ENCODE data around the genes ZNF264, C19orf18, ZNF132 and ZNF324.

DNA sequence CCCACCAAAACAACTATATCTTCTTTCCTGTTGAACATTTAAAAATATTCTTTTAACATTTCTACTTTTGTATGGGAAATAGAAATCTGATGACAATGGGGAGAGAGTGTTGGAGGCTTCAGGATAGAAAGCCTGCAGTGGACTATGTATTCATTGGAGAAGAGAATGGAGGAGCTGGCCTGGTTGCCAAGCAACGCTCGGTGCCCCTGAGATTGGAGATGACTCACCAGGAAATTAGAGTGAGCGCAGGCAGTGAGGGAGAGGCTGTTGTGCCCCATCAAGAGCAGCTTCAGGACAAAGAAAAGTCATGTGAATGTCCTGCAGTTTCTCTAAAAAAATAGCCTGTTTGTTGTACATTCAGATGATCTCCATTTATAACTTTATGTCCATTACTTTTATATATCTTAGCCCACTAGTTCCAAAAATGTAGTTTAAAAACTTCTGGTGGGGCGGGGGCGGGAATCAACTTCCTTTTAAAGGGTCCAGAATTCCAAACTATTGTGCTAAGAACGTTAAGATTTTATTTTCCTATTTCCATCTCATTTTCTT is 48.8 kb upstream of the ZNF835 start:
- PRO-cap: no peak
- RAMPAGE, long total RNA, 2 experiments: no peak in any of the 2 experiments

GRCh38 chr19:57191052-57192118 is at the start of gene ZNF264:
Gene ZNF264 (plus strand): TSS chr19:57191500.
- PRO-cap: bidirectional peak, plus-strand start at chr19:57191512, minus-strand start at chr19:57191362
- RAMPAGE, long total RNA, 2 experiments: no peak in any of the 2 experiments

GRCh38 chr19:57307250-57307487 is 13.1 kb upstream of the ZNF543 start:
- PRO-cap: no peak
- RAMPAGE, long total RNA, 2 experiments: no peak in any of the 2 experiments

- PRO-cap: no peak
- RAMPAGE, long total RNA, 2 experiments: no peak in any of the 2 experiments
These were observed 4.0 kb upstream of the ZSCAN4 start for GRCh38 chr19:57664693-57665203.

DNA sequence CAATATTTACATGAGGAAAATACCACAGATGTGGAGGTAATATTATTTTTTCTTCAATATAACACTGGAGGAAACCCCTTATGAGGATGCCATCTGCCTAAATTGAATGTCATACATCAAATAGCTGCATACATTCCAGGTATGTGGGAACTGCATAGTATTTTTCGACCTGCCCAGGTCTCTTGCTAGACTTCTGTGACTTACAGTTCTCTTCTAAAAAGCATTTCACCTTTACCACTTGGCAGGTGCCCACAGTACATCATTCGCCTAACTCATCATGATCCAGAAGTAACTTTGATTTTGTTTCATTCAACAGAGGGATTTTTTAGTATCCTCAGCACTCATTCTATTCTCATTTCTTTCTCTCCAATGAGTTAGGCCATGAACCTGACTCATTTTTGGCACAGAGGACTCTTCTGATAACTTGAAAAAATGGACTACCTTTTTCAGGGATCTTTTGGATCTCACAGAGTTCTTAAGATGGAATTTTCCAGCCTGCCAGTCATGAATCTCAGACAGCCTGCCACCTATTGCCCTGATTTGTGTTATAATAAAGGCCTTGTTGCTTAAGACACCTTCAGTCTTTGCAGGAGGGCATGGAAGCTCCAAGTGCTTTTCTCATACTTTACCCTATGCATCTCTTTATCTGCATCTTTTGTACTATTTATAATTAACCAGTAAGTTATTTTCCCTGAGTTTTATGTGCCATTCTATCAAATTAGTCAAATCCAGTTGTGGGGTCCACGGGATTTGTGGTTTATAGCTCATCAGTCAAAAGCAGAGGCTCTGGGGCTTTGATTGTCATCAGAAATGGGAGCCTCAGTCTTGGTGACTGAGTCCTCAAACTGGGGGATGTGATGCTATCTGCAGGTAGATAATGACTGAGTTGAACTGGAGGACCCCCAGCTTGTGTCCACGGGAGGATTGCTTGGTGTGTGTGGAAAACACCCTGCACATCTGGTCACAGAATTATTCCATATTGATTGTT is 10.8 kb downstream of the ZNF586 start:
- PRO-cap: no peak
- RAMPAGE, long total RNA, 2 experiments: no peak in any of the 2 experiments

GRCh38 chr19:57788358-57789088 is 19.0 kb downstream of the ZNF586 start:
- PRO-cap: no peak
- RAMPAGE, long total RNA, 2 experiments: no peak in any of the 2 experiments

GRCh38 chr19:57974422-57974787 is at the start of gene C19orf18:
Gene C19orf18 (minus strand): TSS chr19:57974534.
- PRO-cap: no peak
- RAMPAGE, long total RNA, 2 experiments: no peak in any of the 2 experiments

DNA sequence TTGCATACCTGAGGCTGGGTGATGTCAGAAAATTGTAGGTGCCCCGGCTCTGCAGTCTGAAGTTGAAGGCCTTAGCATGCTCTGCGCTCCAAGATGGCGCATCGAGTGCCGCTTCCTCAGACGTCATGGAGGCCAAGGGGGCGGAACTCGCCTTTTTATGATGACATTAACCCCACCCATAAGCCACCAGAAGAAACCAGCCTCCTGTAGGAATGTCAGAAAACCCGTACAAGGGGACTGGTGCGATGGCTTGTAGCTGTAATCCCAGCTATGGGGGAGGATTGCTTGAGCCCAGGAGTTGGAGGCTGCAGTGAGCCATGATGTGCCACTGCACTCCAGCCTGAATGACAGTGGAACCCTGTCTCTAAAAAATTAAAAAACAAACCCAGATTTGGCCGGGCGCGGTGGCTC is 1.4 kb downstream of the ZNF135 start:
- PRO-cap: no peak
- RAMPAGE, long total RNA, 2 experiments: no peak in any of the 2 experiments

GRCh38 chr19:58181959-58182373 is 895 bp upstream of the ZNF274 start:
- PRO-cap: no peak
- RAMPAGE, long total RNA, 2 experiments: no peak in any of the 2 experiments

DNA sequence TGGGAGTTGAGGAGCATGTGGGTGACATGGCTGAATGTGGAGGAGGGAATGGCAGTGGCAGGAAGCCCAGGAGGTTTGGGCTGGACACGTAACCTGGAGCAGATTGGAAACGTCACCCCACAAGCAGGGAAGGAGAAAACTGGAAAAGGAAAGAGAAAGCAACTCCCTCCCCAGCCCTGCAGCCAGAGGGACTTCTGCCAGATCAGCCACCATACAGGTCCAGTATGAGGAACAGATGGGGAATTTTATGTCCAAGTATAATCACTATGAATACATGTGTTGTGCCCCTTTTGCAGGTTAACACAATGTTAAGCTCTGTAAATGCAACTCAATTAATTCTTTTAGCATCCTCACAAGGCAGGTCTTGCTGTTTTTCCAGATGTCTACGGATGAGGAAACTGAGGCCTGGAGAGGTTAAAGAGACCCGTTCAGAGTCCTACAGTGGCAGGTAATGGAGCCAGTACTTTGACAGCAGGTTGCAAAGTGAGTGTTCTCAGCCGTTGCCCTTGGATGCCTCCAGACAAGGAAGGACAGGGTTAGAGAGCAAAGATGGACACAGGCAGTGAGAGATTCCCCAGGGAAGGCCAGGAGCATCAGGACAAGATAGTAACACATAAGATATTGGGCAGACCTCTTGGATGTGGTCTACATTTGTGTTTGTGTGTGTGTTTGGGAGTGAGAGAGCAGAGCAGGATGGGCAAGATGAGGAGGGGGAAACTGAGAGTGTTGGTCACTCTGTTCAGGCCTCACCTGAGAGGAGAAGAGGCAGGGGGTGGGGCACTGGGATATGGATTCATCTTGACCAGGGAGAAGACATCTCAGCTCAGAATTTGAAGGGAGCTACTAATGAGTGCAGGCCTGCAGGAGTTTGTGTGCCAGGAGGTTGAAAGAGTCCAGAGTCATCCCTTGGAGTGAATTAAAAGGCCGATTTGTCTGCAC is 1.6 kb downstream of the ZNF544 start:
- PRO-cap: no peak
- RAMPAGE, long total RNA, 2 experiments: no peak in any of the 2 experiments

DNA sequence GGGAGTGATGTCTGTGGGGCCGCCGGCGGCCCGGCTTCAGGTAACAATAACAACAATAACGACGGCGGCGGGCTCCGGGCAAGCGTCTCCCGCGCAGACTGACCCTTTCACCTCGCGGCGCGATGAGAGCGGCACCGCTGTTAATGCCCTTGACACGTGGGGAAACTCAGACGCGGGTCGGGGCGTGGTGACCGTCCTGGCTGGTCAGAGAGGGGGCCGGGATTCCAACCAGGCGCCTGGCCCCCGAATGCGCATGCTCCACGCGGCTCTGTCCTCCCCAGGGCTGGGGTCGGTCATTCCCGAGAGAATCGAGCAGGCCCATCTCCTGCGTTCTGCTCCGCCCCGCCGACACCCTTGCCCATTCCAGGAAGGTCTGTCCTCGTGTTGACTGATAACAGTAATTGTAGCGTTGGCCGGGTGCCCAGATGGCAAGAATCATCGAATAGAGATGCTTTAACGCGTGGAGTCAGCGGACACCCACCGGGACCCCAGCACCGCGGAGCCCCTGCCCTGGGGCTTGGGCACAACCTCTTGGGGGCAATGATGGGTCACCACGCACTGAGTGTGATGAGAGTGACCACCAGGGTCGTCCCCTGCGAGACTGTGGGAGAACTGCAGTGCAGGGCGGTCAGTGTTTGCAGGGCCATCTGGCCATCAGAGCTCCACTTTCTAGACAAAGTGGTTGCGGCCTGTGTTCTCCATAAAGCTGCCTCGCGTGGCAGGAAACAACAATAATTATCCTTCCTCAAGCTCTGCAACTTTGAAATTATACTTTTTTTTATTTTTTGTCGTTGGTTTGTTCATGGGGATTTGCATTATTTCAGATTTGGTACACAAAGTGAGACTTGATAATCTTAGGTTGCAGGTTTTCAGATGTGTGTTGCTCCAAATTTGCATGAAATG is 604 bp downstream of the ZNF8 start:
- PRO-cap: unidirectional peak, plus-strand start at position 61 of the sequence; unidirectional peak, minus-strand start at position 100 of the sequence; unidirectional peak, minus-strand start at position 239 of the sequence
- RAMPAGE, long total RNA, 2 experiments: no peak in any of the 2 experiments

DNA sequence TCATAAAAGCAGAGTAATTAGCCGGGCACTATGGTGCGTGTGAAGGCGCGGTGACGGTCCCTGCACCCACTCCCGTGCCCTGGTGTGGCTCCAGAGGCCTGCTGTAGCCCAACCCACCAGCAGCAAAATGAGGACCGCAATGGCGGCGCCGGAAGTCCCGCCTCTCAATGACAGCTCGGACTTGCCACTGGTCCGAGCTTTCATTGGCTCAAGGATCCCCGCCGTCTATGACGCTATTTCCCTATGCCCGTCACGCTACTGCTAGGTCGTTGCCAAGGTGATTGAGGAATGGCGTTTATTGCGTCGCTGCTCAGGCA is at the start of gene ZNF132:
TSS of gene ZNF132 (minus strand) at position 141 of the 317 bp plus-strand sequence.
- PRO-cap: bidirectional peak, plus-strand start outside the sequence, minus-strand start at position 141 of the sequence
- RAMPAGE, long total RNA, 2 experiments: start-site peak on the minus strand in 1 of 2 experiments, centred at position 131 of the sequence, 32 reads per replicate

- PRO-cap: bidirectional peak, plus-strand start at chr19:58467102, minus-strand start at chr19:58466894
- RAMPAGE, long total RNA, 2 experiments: no peak in any of the 2 experiments
These were observed at the start of gene ZNF324 for GRCh38 chr19:58466674-58467751. Gene ZNF324 (plus strand): TSS chr19:58467080.

- PRO-cap: no peak
- RAMPAGE, long total RNA, 2 experiments: no peak in any of the 2 experiments
These were observed 1.8 kb downstream of the SLC27A5 start for GRCh38 chr19:58509803-58510494.

- PRO-cap: no peak
- RAMPAGE, long total RNA, 2 experiments: no peak in any of the 2 experiments
These were observed 3.7 kb downstream of the TRIM28 start for GRCh38 chr19:58547287-58548243.

GRCh38 chr19:58559082-58559454 is 657 bp upstream of the UBE2M start:
- PRO-cap: bidirectional peak, plus-strand start at chr19:58559139, minus-strand start at chr19:58558963
- RAMPAGE, long total RNA, 2 experiments: no peak in any of the 2 experiments